Thoracic aorta (tissue), 1 donor: ENCODE measurements around a stretch of chr1.

DNA sequence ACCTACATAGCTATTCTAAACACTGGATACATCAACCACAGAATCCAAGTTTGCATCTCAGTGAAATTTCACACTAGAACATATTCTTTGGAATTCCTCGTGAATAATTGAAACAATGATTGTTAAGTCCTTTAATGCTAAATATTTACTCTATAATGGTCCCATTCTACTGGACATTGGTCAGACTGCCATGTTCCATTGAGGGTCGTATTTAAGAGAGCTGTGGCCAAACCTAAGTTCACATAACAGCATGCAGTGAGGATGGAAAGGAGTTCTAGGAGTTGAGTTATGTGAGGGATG, 44.6 kb downstream of the ST6GALNAC3 start:
- RAMPAGE, long total RNA, result no peak

DNA sequence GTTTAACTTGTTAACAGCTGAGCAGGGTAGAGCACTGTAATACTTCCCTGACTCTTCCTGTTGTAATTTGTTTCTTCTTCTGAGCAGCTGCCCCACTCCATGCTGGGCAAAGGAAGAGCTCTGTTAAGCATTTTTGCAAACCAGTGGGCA, 220.3 kb downstream of the ST6GALNAC3 start:
- RAMPAGE, long total RNA, result no peak

- RAMPAGE, long total RNA, result no peak
Observed at GRCh38 chr1:76868918-76869414, 1.7 kb downstream of the ST6GALNAC5 start.

DNA sequence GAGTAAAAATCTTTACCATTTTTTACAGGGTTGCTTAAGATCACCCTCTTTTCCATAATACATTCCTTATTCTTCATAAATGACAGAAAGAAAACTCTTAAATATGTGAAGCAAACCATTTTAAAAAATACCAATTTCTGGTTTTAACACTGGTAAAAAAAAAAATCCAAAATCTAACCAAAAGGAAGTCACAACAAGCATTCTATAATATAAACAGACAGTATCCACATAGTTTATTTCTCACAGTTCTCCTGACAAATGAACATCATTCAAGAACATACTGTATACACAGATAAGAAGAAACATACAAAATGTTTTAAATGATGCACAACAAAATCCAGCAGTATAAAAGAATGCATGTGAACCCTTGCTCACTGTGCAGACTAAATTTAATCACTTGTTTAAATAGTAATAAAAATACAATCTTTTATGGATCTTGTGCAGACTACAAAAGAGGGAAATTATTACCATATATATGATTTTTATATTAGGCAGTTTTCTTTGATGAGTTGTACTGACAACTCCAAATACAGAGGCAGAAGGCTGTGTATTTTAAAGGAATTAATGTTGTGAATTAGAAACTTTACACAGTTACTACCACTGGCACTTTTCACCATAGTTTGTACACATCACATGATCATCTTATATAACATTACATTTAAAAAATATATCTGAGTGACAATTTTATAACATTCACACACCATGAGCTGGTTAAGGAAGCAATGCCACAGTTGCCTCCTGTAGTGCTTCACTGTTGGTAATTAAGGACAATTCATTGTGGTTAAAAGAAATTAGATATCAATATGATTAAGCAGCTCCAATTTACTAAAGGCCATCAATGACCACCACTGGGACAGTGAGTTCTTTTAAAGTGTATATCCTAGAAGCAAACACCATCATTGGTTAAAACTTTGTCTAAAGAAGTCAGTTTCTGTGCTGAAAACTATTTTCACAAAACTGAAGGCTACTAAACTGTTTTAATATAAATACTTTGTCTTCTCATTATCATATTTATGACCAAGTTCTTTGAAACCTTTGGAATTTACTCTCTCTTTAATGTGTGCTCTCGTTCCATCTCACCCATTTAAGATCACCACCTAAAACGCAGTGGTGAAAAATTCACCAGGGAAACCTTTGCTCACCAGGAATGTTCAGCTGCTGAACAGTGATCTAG, 117.8 kb downstream of the ZZZ3 start:
- RAMPAGE, long total RNA, result no peak

- RAMPAGE, long total RNA, result no peak
Observed at GRCh38 chr1:77605072-77605737, 77.3 kb downstream of the ZZZ3 start.

GRCh38 chr1:77945883-77947030, 32.6 kb downstream of the FUBP1 start:
- RAMPAGE, long total RNA, result no peak

GRCh38 chr1:78038587-78038839, 7.3 kb upstream of the GIPC2 start:
- RAMPAGE, long total RNA, result no peak

DNA sequence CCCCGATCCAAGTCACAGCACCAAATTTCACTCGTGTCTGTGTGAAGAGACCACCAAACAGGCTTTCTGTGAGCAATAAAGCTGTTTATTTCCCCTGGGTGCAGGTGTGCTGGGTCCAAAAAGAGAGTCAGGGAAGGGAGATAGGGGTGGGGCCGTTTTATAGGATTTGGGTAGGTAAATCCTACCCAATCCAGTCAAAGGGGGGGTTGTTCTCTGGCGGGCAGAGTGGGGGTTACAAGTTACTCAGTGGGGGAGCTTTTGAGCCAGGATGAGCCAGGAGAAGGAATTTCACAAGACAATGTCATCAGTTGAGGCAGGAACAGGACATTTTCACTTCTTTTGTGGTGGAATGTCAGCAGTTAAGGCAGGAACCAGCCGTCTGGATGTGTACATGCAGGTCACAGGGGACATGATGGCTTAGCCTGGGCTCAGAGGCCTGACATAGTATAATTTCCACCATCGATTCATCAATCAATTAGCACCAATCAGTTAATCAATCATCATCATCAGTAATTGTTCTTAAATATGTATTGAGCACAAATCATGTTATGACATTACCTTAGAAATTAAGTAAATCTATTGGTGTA, 487.2 kb upstream of the ADGRL4 start:
- RAMPAGE, long total RNA, result no peak

GRCh38 chr1:81432947-81433224, 367.8 kb upstream of the ADGRL2 start:
- RAMPAGE, long total RNA, result no peak

DNA sequence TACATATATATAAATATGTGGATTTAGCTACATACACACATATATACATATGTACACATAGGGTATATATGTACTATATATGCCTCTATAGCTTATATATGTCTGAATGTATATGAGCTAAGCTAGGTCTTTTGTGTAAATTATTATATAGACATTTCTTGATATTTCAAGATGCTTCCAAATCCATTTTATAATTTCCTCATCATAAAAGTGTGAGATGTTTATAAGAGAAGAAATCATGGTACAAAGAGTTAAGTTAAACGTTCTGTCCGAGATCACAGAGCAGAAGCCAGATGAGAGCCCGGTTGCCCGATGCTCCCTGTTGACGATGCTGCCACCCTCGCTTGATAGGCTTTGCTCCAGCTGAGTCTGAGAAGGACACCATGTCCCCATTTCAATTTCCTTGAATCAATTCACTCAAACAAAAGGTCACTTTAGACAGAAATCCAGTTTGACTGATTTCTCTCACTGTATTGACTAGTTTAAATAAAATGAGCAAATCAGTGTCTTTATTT, 34.9 kb downstream of the DNASE2B start:
- RAMPAGE, long total RNA, result no peak

- RAMPAGE, long total RNA, result no peak
Observed at GRCh38 chr1:84433631-84434176, 35.4 kb downstream of the DNASE2B start.

- RAMPAGE, long total RNA, result no peak
Observed at GRCh38 chr1:84505074-84505552, 1.1 kb upstream of the SPATA1 start.

GRCh38 chr1:84505553-84506248, 485 bp upstream of the SPATA1 start:
- RAMPAGE, long total RNA, result start-site peak on the minus strand at chr1:84506117-84506204, 823 reads

- RAMPAGE, long total RNA, result no peak
Observed at GRCh38 chr1:84583242-84583581, 9.0 kb upstream of the CTBS start.

DNA sequence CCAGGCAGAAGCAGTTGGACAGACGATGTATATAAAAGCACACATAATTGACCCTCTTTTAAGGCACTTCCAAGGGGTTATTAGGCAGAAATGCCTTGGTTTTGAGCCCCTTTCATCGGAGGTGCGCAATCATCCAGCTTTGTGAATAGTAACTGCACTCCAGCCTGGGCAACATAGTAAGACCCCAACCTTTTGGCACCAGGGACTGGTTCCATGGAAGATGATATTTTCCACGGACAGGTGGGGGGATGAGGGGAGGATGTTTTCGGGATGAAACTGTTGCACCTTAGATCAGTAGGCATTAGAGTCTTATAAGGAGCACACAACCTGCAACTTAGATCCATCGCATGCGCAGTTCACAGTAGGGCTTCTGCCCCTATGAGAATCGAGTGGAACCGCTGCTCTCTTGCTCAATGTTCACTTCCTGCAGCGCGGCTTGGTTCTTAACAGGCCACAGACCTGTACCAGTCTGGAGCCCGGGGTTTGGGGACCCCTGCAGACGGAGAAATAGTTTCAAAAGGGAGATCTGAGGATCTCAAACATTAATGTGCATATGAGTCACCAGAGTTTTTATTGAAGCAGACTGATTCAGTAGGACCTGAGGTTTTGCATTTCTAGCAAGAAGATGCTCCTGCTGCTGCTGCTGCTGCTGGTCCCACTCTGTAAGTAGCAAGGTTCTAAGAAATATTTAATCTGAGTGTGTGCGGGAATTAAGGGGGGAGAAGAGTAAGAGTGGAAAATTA, 1.9 kb upstream of the MCOLN2 start:
- RAMPAGE, long total RNA, result no peak

- RAMPAGE, long total RNA, result no peak
Observed at GRCh38 chr1:85244706-85245221, 14.7 kb downstream of the C1orf52 start.

- RAMPAGE, long total RNA, result no peak
Observed at GRCh38 chr1:85278720-85279479, 2.5 kb upstream of the BCL10 start.

DNA sequence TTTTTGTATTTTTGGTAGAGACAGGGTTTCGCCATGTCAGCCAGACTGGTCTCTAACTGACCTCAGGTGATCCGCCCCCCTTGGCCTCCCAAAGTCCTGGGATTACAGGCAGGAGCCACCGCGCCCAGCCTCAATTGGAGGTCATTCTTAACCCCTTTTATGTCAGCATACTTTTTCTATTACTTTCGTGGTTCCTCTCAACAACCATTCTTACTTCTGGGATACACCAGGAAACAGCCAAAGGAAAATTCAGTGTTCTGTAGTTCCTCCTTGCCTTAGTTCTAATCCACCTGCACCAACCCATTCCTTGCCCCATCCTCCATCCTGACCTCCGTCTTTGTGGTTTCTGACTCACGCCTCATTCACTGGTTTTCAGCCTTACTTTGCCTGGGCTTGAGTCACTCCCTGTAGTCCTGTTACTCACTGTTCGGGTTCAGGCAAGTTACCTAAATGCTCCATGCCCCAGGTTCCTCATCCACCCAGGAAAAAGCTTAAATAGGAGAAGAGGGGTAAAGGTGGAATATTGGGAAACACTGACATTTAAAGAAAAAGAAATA, 13.0 kb upstream of the BCL10 start:
- RAMPAGE, long total RNA, result no peak

DNA sequence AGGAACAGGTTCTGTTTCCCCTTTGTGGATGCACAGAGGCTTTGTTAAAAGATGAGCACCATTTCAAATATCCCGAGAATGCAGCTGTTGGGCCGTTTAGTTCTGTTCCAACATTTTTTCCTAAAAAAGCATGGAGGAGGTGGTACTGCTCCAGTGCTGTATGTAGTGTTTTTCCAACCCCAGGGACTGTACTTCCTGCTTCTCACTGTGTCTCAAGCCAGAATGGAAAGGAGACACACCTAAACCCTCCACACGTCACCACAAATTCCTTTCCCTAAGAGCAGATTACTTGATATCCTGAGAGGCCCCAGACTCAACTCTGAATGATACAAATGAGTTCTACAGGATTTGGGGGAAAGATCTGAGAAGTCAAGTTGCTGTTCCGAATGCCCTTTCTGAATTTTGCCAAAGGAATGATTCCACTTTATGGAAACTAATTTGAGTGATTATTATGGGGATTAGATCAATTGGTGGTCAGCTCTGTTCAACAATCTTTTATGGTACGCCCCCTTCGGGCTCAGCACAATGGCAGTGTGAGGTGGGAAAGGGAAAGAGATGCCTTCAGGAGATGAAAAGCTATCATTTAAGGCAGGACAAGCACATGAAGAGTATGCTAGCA, 54.0 kb upstream of the BCL10 start:
- RAMPAGE, long total RNA, result no peak

GRCh38 chr1:85404238-85404947, 60.6 kb downstream of the DDAH1 start:
- RAMPAGE, long total RNA, result no peak